Psoas muscle (tissue), 2 donors: ENCODE results near the genes FAM83F and ST13.

DNA sequence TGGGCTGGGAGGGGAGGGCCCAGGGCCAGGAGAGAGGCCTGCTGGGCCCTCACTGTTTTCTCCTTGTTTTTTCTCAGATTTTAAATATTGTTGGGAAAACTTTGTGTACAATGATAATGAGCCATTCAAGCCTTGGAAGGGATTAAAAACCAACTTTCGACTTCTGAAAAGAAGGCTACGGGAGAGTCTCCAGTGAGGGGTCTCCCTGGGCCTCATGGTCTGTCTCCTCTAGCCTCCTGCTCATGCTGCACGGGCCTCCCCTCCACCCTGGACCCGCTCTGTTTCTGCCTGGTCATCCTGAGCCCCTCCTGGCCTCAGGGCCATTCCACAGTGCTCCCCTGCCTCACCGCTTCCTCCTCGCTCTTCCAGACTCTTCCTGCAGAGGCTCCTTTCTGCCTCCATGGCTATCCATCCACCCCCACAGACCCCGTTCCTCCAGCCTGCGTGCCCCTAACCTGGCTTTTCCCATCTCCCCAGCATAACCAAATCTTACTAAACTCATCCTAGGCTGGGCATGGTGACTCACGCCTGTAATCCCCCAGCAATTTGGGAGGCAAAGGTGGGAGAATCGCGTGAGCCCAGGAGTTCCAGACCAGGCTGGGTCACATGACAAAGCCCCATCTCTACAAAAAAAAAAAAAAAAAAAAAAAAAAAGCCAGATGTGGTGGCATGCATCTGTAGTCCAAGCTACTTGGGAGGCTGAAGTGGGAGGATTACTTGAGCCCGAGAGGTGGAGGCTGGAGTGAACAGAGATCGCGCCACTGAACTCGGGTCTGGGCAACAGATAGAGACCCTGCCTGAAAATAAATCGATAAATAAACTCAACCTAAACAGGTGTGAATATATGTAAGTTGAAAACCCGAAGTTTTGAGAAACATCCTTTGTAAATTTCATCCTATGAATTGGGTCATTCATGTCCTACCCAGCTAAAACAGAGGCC, 2.5 kb upstream of the APOBEC3D start:
- PRO-cap, 2 experiments: no peak in any of the 2 experiments

DNA sequence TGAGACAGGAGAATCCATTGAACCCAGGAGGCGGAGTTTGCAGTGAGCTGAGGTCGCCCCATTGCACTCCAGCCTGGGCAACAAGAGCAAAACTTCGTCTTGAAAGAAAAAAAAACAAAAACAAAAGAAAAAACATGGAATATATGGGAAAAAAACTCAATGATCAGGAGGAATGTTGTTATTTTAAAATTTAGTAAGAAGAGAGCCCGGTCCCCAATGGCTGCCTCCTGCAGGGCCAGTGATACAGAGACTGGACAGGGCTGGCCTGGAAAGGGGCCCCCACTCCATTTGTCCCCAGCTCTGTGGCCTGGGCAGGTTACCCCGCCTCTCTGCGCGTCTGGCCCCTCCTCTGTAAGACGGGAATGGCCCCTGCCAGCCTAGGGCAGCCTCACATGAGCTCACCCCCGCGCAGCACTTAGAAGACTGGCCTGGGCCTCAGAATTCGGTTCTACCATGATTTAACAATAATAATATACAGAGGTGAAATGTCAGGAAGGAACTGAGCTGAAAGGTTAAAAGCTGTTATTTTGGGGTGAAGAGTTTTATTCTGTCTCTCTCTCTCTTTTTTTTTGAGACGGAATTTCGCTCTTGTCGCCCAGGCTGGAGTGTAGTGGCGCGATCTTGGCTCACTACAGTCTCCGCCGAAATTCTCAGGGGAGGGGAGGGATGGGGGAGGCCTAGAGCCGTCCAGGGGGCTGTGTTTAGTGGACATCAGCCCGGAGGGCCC, 1.2 kb downstream of the APOBEC3G start:
- PRO-cap, 2 experiments: no peak in any of the 2 experiments

GRCh38 chr22:39143938-39144422, 8.5 kb downstream of the CBX7 start:
- PRO-cap, 2 experiments: no peak in any of the 2 experiments

DNA sequence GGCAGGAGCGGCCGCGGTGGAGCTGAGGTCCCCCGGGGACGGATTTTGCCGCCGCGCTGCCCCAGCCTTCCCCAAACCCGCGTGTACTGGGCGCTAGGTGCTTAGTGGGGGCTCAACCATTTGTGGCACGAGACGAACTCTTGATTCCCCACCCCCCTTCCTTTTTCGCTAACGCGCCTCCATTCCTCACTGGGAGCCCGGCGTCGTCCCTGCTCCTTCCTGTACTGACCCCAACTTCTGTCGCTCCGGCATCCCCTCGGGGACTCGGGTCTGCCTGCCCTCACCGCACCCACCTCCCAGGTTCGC, 793 bp upstream of the CBX7 start:
- PRO-cap, 2 experiments: no peak in any of the 2 experiments

DNA sequence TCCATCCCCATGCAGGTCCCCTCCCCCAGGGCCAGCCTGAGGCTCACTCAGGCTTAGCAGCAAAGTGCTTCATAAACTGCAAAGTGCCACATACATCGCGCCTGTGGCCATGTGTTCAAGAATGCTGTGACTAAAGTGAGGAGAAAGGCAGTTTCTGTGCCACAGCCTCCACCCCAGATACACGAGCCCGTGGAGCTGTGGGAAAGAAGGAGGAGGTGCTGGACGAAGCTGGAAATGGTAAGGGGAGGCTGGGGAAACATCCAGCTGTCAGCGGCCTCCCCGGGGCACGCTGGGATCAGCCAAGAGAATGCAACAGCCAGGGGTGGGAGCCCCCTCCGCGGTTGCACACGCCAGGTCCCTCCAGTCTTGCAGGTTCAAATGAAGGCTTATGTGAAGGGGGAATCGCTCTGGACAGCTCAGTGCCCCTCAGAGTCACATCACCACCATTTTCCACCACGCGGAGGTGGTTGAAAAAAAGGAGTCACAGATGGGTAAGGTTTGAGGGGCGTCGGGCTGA, 3.3 kb downstream of the PDGFB start:
- PRO-cap, 2 experiments: no peak in any of the 2 experiments

GRCh38 chr22:39289128-39289510, 30.3 kb downstream of the RPL3 start:
- PRO-cap, 2 experiments: no peak in any of the 2 experiments

DNA sequence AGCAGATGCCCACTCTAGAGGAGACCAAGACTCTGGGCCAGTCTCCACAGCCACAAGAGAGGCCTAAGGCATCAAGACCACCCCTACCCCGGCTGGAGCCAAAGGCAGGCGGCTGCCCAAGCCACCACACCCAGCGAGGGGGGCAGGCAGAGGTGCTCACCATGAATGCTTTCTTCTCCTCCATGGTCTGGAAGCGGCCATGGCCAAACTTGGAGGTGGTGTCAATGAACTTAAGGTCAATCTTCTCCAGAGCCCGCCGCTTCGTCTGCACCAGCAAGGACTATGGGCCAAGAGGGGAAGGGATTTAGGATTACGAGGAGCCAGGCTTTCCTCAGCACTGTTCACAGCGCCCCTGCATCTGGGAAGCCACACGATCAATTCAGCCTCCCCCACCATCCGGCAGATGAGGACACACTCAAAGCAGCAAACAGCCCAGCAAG, 6.4 kb downstream of the RPL3 start:
- PRO-cap, 2 experiments: no peak in any of the 2 experiments

DNA sequence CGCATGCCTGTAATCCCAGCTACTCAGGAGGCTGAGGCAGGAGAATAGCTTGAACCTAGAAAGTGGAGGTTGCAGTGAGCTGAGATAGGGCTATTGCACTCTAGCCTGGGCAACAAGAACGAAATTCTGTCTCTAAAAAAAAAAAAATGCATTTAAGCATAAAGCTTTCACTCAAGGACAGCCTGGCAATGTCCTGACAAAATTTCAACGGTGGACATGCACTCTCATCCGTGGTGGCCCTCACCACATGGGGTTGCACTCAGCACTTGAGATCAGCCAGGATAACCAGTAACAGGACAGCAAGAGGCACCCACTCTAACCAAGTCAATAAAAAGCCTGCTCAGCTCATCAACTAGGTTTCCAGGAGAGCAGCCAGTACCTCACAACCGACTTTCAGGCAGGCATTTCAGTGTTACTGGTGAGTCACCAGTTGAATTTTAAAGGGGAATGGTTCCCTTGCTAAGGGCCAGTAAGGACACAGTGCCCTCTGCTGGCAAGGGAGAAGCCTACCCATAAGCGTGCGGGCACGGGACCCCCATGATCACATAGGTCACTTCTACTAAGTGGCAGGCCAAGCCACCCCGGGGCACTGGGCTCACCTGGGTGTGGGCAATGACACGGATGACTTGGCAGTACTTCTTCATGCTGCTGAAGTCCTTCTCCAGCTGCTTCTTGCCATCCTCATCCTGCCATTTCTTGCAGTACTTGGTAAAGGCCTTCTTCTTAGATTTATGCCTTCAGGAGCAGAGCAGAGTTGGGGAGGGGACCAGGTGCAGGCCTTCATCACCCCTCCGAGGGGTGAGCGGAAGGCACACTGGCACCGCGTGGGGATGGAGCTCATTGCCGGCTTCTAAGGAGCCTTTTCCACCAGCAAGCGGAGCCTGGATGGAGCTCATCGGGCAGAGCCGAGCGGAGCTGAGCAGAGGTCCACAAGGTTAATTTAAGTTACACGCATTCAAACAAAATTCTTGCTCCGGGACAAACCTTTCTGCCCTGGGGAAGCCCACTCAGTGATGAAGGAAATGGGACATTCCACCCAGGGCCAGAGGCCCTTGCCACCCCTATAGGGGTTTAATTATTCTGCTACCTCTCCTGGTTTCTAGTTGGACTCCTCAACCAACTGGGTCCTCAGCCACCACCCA, 2.9 kb downstream of the RPL3 start:
- PRO-cap, 2 experiments: peak in 1 of 2 experiments; most common minus-strand start position 329 of the sequence (in 1)

DNA sequence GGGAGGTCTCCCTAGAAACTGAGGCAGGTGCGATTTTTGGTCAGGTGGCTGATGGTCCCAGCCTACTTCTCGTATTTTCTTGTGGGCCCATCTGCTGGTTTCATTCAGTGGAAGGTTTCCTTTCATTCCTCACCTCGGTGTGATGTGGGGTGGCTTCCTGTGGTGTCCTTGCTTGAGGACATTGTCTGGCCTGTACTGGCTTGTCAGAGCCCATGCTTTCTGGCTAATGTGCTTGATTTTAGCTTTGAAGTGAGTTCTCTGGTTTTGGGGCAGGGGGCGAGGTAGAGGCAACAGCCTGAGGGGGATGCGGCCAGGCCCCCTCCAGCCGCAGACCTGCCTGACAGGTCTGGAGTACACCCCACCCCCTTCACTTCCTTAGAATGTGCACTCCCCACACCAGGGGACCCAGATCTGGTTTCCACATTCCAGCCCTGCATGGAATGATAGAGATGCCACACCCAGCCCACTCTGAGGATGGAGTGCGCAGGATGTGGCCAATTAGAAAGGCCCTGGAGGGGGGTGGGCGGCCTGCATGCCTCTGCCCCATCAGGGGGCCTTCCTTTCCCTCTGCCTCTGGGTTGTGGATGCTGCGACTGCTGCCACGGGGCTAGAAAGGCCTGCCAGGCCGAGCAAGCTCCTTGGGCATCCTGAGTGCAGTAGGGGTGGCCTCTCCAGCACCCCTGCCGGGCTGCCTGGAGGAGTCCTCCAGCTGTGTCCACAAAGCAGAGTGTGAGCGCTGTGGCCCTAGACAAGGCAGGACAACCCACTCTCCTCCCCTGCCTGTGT, 28.3 kb upstream of the MGAT3 start:
- PRO-cap, 2 experiments: no peak in any of the 2 experiments

DNA sequence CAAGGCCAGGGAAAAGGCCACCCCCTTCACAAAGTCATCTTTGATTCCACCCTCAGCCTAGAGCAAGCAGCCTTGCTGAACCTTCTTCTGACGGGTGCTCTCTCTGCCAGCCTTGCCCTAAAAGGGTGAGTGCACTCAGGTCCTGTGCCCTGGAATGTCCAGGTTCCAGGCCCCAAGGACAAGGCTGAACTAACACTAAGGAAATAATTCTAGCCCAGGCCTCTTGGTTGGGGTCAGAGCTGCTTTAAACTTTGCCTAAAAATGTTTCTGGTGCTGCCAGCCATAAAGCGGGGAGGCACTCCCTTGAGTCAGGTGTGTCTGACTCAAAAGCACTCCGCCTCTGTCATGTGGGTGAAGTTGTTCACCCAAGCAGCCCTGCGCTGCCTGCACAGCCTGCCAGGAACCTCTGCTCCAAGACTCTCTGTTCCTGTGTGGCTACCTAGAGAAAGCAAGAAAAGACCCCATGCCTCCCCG, 9.2 kb upstream of the FAM83F start:
- PRO-cap, 2 experiments: no peak in any of the 2 experiments

- PRO-cap, 2 experiments: no peak in any of the 2 experiments
Observed at GRCh38 chr22:39994570-39995151, at the start of gene FAM83F. TSS of gene FAM83F (plus strand) at chr22:39994954.

DNA sequence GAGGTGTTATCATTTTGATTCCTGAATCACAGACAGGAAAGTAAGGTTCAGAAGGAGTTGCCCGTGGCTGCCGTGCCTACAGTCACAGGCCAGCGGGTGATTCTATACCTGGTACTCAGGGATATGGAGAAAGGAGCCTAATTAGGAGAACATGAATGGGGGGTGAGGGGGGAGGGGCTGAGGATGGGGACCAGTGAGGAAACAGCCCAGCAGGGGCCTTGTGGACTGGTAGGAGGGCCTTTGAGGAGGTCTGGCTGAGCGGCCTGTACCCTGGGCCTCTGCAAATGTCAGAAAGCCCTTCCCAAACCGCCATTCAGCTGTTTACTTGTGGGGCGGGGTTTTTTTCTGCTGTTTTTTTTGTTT, 3.6 kb downstream of the FAM83F start:
- PRO-cap, 2 experiments: no peak in any of the 2 experiments

DNA sequence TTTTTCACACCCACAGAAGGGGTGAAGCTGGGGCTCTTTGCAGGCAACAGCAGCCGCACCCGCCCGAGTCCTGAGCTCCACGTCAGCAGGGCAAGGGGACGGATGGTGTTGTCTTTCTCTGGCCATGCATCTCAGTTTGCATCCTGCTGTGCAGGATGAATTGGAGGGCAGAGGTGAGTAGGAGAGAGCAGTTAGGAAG, 14.4 kb downstream of the FAM83F start:
- PRO-cap, 2 experiments: no peak in any of the 2 experiments

DNA sequence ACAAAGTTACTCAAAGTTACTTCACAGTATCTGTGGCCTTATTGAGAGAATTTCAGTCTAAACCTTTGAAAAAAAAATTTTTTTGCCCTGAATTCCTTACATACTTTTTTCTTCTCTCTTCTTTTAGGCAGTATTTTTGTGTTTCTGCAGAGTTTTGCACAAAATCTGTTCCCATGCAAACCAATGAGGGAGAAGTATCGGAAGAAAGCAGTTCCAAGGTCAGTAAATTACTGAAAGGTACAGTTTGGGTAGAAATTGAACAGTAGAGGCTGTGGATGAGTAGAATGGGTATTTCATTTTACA, 52.1 kb upstream of the TNRC6B start:
- PRO-cap, 2 experiments: no peak in any of the 2 experiments

DNA sequence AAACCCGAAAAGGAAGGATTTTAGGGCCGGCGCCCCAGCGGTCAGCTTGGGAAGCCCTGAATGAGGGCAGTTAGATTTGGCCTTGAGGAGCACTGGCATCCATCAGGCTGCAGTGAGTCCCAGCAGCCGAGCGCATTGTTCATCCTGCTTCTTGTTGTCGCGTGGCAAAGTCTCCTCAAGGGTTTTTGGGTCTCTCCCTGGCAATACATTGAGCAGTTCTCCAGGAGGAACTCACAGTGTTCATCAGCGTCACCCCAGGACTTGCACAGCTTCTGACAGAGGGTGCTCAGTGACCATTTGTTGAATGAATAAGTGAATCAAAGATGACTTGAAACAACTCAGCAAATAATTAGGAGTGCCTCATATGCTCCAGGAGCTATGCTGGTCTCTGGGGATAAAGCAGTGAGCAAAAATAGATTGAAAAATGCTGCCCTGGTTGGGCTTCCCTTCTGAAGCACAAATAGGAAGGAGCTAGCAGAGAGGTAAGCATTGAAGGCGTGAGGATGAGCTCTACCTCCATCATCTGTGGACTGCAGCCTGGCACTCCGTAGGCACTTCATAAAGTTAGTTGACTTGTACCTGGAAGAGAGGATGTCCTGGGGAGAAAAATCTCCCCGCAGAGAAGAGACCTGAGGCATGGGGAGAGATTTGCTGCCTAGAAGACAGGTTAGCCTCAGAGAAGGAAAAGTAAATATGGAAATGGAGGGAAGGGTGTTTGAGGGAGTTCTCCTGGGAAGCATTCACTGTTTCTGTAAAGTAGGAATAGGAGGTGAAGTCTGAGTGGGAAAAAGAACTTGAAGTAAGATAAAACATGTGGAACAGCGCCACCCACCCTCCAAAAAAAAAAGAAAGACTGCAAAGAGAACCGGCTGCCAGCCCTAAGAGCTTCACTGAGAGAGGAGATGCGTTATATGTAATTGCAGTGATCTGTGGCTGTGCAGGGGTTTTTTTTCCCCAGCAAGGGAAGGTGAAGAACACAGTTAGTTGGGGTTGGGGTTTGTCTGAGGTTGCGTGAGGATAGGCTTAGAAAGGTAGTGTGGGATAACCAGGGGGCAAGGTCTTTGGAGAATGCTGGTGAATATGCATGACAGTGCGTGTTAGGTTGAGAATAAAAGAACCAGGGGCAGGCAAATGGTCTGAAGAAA, 15.7 kb downstream of the TNRC6B start:
- PRO-cap, 2 experiments: no peak in any of the 2 experiments

DNA sequence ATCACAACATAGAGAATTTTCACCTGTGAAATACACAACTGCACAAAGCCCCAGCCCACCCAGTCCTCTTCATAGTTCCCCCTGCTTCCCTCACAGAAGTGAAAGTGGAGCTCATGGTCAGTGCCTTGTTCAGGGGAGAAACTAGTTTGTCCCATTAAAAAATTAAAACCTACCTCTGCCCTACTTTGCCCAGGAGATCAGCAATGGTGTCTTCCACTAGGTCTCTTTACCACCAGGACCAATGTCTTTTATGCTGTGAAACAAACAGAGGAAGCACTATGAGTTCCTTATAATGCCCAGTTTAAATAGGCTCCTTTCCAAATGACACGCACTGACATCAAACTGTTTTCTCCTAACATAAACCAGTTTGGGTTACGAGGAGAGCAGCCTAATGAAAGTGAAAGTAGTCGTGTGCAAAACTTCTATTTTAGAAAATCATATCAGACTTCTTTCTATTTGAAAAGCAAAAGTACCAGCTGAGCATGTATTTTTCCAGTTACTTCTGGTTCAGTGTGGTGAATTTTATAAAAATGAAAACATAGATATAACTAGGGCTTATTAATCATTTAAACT, 69.9 kb upstream of the ADSL start:
- PRO-cap, 2 experiments: no peak in any of the 2 experiments

DNA sequence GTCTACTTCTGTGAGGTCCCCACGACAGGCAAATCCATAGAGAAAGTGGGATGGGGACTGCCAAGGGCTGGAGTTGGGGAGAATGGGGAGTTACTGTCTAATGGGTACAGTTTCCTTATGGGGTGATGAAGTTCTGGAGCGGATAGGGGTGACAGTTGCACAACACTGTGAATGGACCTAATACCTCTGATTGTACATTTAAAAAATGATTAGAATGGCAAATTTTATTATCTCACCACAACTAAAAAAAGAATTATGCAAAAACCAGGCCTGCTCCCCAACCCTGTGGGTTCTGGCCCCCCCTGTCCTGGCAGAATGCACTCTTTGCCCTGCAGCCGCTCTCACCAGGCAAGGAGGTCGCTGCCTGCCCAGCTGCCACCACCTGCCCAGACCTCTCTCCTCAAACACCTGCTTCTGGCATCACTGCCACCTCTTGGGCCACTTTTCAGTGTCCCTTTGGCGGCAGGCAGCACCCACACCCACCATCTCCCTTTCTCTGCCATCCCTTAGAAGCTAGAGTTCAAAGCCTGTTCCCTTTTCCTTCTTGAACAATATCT, 44.3 kb downstream of the SGSM3 start:
- PRO-cap, 2 experiments: no peak in any of the 2 experiments

- PRO-cap, 2 experiments: no peak in any of the 2 experiments
Observed at GRCh38 chr22:40694318-40695019, 15.2 kb downstream of the MCHR1 start.

DNA sequence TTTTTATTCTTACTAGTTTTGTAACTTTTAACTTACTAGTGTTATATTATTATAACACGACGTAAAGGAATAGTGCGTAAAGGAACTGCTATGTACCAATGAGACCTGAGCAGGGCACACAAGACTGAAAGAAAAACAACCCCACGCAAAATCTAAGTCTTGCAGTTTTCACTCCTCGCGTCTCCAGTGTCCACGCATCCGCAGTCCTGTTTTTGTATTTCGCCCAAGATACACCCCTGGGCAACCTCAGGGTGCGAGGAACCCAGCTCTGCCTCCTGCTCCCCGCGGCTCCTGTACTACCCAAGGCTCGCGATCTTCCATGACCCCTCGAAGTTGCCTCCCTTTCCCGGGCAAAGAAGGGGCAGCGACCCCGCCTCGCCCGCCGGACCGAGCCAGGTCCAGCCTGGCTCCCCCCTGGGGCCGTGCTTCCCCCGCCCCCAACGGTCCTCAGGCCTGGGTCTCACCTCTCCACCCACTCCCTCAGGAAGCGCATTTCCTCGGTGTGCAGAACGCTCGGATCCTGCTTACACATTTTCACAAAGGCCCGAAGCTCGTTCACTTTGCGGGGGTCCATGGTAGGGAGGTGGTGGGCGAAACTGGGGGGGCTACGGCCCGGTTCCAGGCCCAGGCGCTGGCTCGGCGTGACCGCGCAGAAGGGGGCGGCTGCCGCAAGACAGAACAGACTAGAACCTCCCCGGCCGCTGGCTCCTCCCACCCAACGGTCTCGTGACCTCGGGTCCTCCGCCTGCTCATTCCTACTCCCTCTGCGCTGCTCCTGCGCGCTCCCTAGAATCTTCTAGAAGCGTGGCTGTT, at the start of gene ST13:
ST13 (minus strand) TSS at position 673 of the 813 bp plus-strand sequence.
- PRO-cap, 2 experiments: peak in 2 of 2 experiments; most common plus-strand start position 752 of the sequence (in 2); most common minus-strand start position 659 of the sequence (in 1)

DNA sequence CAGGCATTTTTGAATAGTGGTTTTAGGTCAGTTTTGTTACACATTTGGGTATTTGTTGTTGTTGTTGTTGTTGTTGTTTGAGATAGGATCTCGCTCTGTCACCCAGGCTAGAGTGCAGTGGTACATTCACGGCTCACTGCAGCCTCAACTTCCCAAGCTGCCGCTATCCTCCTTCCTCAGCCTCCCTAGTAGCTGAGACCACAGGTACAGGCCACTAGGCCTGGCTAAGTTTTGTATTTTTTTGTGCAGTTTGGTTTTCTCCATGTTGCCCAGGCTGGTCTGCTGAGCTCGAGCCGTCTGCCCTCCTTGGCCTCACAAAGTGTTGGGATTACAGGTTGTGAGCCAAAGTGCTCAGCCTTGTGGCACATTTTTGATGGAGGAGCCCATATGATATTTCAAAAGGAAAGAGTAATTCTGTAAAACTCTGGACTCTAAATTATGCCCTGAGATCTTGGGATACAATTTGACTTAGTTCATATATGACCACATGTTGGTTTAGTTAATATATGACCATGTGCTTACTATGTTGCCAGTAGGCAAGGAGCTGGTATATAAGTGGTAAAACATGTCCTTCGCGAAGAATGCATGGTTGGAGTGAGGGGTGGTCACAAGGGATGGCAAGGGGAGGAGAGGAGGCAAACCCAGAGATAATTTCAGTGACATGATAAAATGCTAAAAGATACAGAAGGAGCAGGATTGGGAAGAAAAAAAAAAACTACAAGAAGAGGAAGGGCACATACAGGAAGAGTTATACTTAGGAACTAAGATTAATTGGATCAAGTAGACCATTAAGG, 21.9 kb downstream of the EP300 start:
- PRO-cap, 2 experiments: no peak in any of the 2 experiments